Foreskin keratinocyte (primary cell): Measurements from ENCODE around the genes OR4M2B, NIPA2, GOLGA8S and GABRA5.

DNA sequence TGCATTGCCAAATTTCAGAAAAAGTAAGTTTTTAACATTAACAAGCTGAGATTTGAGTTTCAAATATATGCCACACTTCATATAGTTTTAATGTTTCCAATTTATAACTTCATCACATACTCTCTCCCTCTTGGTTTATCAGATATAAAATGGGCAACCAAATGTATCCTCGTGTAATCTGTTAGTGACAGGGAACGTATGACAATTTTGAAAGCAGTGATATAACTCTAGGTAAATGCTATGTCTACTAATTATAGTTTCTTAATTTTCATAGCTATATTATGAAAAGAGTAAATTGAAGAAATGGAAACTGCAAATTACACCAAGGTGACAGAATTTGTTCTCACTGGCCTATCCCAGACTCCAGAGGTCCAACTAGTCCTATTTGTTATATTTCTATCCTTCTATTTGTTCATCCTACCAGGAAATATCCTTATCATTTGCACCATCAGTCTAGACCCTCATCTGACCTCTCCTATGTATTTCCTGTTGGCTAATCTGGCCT is at the start of gene OR4M2B:
Gene OR4M2B (plus strand): TSS at position 206 of the 505 bp plus-strand sequence.
- RAMPAGE, total RNA: no peak

GRCh38 chr15:22579517-22579842 is 120.8 kb downstream of the GOLGA6L22 start:
- RAMPAGE, total RNA: no peak

GRCh38 chr15:22589453-22589998 is 130.8 kb downstream of the GOLGA6L22 start:
- RAMPAGE, total RNA: no peak

GRCh38 chr15:22787223-22787900 is 918 bp downstream of the NIPA1 start:
- RAMPAGE, total RNA: no peak

- RAMPAGE, total RNA: no peak
Measured at GRCh38 chr15:22823824-22824603, 14.5 kb upstream of the NIPA2 start.

- RAMPAGE, total RNA: no peak
Measured at GRCh38 chr15:22828561-22829244, 9.8 kb upstream of the NIPA2 start.

DNA sequence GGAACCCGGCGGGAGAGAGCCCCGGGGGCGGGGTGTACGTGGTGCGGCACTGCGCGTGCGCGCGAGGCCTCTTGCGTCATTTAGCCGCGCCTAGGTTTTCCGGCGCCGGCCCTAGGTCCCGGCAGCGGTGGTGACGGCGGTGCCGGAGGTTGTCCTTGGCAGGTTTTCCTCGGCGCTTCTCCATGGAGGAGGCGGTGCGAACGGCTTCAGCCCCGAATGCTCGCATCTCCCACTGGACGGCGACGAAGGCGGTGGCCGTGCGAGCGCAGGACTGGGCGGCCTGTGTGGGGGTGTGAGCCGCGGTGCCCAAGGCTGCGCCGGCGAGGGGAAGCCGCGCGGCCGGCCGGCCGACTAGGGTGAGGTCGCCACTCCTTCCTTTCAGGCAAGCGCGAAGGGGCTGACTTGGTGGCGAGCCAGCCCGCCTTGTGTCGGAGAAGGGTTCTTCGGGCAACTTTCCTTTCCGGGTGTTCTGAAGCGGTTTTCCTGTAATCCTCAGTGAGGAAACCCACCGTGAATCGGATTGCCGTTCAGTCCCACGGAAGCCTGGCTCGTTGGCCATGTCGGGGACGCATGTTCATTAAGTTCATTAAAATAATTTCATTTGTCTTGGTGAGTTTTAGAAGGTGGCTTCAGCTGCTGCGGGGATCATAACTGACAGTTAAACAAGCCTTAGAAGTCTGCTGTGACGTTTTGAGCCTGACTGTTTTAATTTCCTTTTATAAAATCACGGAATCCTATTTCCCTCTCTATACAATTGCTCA is at the start of gene NIPA2:
Gene NIPA2 (plus strand): TSS at position 101 of the 761 bp plus-strand sequence.
- RAMPAGE, total RNA: start-site peak on the plus strand centred at position 134 of the sequence, 38 bp wide, 44 and 39 reads in 2 replicates

DNA sequence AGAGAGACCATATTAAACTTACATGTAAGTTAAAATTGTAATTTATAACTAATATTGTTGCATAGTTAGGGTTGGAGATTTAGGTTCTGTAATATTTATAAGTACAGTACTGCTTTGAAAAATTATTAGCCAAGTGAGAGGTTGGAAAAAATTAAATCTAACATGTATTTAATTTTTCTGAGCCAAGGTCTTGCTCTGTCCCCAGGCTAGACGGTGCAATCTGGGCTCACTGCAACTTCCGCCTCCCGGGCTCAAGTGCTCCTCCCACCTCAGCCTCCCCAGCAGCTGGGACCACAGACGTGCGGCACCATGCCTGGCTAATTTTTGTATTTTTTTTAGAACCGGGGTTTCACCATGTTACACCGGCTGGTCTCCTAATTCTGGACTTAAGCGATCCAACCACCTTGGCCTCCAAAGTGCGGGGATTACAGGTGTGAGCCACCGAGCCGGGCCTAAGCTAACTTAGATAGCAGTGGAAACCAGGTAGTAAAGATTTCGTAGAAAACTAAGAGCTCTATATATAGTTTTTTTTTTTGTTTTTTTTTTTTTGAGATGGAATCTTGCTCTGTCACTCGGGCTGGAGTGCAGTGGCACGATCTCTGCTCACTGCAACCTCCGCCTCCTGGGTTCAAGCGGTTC is 1.4 kb downstream of the NIPA2 start:
- RAMPAGE, total RNA: no peak

DNA sequence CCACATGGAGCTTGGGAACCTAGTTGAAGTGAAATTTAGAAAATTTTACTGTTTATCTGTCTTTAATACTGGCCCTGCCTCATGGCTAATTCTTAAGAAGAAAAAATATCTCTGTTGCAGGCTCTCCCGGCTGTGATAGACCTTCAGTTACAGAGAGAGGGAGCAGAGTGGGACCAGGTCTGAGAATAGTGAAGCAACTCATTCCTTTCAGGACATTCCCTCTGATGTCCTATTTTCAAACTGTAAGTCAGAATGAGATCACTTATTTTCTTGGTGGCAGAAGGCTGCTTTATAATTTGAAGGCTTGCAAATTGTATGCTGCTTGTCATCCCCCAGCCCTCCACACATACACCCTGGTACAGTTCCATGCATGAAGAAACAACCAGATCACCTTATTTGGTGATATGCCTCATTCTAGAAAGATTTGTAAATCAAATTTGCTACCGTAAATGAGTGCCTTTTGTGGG is 6.6 kb downstream of the NIPA2 start:
- RAMPAGE, total RNA: no peak

GRCh38 chr15:23039829-23040207 is 449 bp upstream of the TUBGCP5 start:
- RAMPAGE, total RNA: no peak

- RAMPAGE, total RNA: no peak
Measured at GRCh38 chr15:23354575-23354941, at the start of gene GOLGA8S. GOLGA8S (plus strand) TSS chr15:23354748.

- RAMPAGE, total RNA: no peak
Measured at GRCh38 chr15:23646632-23647027, 1.0 kb downstream of the MAGEL2 start.

DNA sequence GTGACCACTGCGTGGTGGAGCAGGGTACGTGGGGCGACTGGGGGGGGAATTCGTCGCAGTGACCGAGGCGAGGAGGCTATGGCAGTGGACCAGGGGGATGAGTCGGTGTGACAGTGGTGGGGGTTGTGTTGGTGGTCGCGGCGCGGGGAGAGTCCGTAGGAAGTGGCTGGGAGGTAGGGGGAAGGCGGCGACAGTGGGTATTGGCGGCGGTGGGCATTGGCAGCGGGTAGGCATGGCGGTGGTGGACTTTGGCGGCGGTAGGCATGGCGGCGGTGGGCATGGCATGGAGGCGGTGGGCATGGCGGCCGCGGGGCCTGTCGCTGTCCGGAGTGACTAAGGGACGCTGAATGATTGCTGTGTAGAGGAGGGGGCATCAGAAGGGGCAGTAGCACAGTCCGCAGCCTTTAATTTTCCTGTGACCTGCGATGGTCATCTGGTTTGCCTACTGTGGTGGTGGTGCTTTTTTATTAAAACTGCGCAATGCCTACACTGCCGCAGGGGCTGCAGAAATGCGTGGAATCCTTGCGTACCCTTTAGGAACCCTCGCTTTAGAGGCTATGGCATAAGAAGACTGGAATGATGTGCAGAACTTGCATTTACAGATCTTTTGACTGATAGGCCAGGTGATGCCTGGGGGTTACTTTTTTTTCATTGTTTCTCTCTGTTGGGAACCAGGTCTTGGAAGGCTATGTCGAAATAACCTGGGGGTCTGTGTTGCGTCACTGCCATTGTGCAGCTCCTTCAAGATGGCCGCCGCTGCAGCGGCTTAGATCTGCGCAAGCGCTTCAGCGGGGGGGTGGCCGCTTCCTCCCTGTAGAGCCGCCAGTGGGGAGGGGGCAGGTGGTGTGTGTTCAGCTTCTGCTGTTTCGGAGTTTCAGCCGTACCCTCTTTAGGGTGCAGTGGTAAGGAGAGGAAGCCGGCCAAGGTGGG is 1.0 kb downstream of the SNRPN start:
- RAMPAGE, total RNA: no peak

GRCh38 chr15:25515965-25516188 is 77.1 kb upstream of the UBE3A start:
- RAMPAGE, total RNA: no peak

DNA sequence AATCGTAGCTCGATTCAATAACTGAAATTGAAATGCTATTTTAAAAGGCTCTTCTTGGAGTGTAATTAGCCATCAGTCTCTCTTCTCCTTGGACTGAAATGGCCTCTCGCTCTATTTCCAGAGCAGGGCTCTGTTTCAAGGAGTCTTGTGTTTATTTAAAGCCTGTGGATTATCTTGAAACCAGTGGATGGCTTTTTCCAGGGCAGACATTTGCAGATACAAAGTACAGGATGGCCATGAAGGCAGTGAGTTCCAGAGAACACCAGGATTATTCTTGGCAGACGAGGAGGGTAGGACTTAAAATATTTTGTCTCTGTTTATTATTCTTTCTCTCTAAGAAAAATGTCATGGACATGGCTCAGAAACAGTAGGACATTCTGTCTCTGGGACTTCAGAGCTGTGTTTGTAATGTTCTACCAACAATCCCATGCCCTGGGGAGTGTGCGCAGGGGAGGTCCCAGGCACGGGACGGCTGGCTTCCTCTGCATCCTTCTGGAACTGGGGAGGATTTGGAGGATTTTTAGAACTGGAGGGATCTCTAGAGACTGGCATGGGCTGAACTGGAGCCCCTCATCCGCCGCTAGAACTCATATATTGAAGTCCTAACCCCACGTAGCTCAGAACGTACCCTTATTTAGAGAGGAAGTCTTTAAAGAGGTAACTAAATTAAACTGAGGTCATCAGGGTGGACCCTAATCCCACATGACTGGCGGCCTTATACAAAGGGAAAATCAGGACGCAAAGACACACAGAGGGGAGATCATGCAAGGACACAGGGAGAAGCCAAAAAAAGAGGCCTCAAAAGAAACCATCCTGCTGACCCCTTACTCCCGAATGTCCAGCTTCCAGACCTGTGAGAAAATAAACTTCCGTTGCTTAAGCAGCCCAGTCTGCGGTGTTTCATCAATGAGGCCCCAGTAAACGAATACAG is 125.8 kb downstream of the ATP10A start:
- RAMPAGE, total RNA: no peak

DNA sequence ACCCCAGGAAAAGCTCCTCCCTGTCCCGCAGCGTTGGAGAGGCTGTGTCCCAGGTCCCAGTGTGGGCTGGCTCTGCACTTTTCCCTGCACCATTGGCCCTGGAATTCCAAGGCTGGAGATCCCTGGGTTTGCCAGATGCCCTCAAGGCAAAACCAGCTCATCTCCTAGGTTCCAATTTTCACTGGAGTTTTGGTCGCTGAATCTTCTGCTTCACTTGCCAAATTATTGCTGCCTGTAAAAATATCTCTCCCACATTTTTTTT is 150.8 kb upstream of the ATP10A start:
- RAMPAGE, total RNA: no peak

DNA sequence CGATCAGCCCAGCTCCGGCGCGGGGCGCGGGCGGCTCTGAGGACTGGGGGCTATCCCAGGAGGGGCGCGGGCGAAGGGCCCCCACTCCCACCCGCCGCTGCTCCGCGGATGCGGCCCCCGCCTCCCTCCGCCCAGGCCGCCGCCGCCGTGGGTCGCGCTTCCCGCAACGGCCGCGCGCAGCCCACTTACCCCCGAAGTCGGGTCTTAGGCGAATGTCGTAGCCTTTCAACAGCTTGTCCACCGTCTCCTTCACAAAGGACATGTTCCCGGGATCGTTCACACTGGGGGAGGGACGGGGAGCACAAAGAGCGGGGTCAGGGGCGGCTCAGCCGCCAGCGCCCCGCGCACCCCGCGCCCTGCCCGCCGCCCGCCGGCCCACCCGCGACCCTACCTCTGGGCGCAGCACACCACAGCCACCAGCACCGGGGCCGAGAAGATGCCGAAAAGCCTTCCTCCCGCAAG is 343 bp downstream of the GABRB3 start:
- RAMPAGE, total RNA: no peak

GRCh38 chr15:26866303-26867756 is at the start of gene GABRA5:
GABRA5 (plus strand) TSS chr15:26867062.
- RAMPAGE, total RNA: no peak

DNA sequence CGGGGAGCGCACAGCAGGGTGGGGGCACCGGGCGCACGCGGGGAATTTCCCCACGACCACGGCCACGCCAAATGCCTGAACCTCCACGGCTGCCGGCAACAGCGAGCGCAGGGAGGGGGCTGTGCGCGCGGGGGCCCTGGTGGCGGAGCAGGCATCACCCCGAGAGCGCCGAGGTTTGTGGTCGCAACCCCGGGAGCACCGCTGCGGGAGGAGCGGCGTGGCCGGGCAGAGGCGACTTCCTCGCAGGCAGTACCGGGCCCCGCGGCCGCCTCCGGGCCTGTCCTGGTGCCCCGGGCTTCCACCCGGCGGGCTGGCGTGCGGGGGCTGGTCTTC is 7.5 kb upstream of the OCA2 start:
- RAMPAGE, total RNA: no peak

DNA sequence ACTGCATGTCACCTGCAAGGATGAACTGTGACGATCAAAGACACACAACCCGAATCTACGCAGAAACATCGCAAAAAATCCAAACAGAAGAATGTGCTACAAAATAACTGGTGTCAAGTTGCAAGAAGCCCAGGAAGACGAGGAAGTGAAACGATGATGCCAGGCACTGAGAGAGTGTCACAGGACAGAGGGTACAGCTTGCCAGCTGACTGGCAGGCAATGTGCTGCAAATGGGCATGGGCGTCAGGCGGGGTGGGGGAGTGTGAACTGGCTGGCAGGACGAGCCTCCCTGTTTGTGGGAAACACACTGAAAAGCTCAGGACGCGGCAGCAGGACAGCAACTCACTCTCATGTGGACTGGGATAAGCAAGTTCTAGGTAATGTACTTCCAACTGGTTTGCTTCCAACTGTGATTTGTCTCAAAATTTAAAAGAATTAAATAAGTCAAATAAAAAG is 28.9 kb upstream of the OCA2 start:
- RAMPAGE, total RNA: no peak